Neural cell (in vitro differentiated cells): ENCODE measurements around the gene BRPF3.

- RAMPAGE, long total RNA = no peak
Measured at GRCh38 chr6:35495136-35495695, 1.7 kb downstream of the TEAD3 start.

DNA sequence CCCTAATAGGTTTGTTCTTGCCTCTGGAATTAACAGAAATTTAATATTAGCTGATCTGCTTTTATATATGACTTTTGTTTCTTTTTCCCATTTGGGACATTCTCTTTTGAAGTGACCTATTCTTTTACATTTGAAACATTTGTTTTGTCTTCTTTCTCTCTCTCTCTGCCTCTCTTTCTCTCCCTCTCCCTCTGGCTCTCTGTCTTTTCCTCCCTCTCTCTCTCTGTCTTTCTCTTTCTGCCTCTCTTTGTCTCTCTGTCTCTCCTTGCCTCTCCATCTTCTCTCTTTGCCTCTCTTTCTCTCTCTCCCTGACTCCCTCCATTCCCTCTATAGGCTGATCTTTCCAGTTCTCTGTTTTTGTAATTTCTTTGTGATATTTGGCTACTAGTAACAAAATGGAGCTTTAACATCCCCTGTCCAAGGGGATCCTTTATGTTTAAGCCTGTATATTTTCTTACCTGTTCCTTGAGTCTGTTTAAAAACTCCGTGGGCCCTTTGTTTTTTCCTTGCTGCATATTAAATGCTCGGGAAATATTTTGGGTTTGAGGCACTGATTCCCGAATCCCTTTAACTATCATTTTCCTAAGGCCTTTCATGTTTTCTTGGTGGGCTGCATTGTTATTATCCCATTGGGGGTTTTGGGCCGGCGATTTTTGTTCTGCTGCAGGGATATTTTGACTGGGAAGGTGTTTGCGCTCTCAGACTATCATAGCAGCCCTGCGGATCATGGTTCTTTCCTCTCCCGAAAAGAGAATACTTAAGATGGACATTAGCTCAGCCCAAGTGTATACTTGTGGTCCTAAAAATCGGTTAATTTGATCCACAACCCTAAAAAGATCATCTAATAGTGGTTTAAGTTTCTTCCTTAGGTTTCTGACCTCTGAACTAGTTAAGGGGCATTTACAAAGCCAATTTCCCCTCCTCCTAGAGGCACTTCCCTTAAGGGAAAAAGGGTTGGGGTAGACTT lies 52.3 kb upstream of the TULP1 start:
- RAMPAGE, long total RNA = no peak

- RAMPAGE, long total RNA = no peak
Measured at GRCh38 chr6:35571399-35572534, 59.1 kb upstream of the TULP1 start.

DNA sequence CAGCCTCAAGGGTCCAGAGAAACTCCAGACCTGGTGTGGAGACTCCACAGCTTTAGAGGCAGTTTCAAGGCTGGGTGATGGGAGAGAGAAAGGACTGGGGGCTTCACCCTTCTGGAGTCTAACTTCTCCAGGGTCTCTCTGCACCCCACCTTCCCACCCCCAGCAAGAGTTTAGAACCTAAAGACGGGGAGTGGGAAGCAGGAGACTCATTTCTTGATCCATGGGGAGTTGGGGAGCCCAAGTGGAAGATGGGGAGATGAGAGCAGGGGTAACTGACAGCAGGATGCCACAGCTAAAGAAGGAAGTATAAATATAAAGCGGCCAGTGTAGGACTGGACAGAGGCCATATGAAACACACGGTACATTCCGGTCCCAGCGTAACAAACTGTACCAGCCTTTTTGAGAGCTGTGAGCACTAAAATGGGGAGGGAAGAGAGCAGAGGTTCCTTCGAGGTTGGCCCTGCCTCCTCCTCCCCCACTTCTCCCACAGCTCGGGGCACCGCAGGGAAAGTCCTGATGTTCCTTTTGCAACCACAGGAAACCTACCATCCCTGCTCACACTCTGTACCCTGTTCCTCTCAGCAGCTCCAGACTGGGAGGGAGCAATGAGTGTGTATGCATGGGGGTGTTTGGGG lies 11.3 kb upstream of the ARMC12 start:
- RAMPAGE, long total RNA = no peak

GRCh38 chr6:36029399-36029922 lies 1.9 kb downstream of the MAPK14 start:
- RAMPAGE, long total RNA = no peak

- RAMPAGE, long total RNA = no peak
Measured at GRCh38 chr6:36049545-36050204, 22.1 kb downstream of the MAPK14 start.

DNA sequence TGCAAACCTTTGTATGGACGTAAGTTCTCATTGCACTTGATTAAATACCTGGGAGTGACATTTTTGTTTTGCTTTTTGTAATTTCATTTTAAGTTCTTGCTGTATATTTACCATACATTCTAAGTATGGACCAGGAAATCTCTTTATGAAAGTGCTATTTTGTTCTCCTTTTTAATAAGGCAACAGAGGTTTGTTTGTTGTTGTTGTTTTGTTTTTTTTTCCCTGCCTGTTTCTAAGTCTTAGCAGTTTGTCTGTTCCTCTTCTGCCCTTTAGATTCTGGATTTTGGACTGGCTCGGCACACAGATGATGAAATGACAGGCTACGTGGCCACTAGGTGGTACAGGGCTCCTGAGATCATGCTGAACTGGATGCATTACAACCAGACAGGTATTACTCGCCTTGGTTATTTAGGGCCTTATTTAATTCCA lies 48.0 kb downstream of the MAPK14 start:
- RAMPAGE, long total RNA = no peak

DNA sequence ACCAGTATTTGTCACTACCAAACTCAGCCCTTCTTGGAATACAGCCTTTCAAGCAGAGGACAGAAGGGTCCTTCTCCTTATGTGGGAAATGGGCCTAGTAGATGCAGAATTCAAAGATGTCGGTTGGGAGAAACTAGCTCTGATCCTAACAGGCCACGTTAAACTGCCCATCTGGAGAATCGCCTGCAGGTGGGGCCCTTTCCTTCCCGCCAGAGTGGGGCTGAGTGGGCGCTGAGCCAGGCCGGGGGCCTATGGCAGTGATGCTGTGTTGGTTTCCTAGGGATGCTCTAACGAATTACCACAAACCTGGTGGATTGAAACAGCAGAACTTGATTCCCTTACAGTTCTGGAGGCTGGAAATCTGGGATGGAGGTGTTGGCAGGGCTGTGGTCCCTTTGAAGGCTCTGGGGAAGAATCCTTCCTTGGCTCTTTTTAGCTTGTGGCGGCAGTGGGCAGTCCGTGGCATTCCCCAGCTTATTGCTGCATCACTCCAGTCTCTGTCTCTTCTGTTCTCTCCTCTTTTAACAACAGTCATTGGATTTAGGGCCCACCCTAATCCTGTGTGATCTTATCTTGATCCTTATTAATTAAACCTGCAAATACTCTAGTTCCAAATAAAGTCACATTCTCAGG lies 9.2 kb downstream of the MAPK13 start:
- RAMPAGE, long total RNA = no peak

- RAMPAGE, long total RNA = start-site peak on the minus strand at chr6:36196429-36196480, 19 and 12 reads in 2 replicates
Measured at GRCh38 chr6:36195790-36196853, at the start of gene BRPF3. BRPF3 (plus strand) TSS chr6:36196744.

DNA sequence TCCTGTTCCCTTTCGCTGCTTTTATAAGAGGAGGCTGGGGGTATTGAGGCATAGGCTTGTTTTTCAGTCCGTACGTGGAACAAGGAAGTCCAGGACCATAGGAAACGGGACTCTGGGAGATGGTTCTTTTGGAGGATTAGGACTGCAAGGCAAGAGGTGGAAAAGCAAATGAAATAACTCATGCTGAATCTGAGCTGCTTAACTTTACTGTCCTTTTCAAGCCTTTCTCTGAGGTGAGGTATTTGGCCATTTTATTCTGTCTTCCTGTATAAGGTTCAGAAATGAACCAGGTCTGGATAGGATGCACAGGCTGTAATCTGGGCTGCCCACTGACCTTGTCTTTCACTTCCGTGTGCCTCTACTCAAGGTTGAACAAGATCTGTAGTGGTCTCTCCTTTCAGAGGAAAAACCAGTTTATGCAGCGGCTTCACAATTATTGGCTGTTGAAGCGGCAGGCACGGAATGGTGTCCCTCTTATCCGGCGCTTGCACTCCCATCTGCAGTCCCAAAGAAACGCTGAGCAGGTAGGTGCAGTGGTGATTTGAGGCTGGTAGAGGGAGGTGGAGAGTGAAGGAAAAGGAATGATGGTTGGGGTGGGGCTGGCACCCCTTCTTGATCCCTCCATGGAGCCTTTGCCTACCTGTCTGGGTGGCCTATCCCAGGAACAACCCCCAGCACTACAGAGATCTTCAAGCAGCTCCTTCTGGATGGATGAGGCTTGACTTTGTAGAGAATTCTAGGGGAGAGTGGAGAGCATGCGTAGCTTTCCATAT lies 7.9 kb downstream of the BRPF3 start:
- RAMPAGE, long total RNA = no peak

GRCh38 chr6:36210173-36210586 lies 13.6 kb downstream of the BRPF3 start:
- RAMPAGE, long total RNA = no peak

GRCh38 chr6:36245114-36245370 lies 24.8 kb upstream of the PNPLA1 start:
- RAMPAGE, long total RNA = no peak

DNA sequence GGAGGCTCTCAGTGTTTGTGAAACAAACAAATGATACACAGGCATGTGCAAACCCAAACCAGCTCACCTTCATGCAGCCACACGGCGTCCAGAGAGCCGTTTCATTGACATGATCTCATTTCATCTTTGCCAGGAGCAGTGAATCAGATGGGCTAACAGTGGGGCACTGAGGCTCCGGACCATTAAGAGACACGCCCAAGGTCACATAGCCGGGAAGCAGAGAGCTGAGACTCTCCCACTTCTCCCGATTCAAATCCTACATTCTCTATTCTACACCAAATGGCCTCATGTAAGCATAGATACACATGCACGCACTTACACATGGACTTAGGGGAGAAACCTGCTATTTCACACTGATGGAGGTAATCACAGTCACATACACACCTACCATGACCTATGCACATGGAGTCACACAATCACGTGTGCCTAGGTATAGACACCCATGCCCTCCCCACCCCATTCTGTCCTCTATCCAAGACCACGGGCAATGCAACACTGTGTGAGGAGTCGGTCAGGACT lies 1.0 kb downstream of the BNIP5 start:
- RAMPAGE, long total RNA = no peak

- RAMPAGE, long total RNA = no peak
Measured at GRCh38 chr6:36350552-36351532, 14.2 kb upstream of the BNIP5 start.

DNA sequence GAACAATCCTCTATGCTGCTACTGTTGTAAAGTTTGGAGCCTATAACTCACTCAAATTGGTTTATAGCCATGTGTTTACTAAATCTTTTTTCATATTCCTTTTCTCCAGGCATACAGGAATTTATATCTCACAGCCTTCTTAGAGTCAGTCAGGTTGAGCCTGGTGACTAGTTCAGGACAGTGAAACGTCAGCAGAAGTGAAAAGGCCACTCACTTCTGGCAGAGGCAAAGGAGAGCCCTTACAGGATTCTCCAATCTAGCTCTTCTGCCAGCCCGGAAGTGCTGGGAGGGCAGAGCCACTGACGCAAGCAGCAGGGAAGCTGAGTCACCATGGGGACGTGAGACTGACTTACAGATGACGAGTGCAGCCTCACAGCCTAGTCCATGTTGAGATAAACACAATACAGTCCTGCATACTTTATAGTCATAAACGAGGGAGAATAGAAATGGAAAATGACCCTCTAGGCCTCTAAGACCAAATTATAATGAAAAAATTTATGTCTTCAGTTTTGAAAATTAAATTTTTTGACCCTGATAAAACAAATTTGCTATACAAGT lies 1.3 kb downstream of the PXT1 start:
- RAMPAGE, long total RNA = no peak

GRCh38 chr6:36486738-36487554 lies 44.1 kb downstream of the KCTD20 start:
- RAMPAGE, long total RNA = no peak

- RAMPAGE, long total RNA = no peak
Measured at GRCh38 chr6:36509318-36509958, 37.8 kb downstream of the STK38 start.

GRCh38 chr6:36510084-36510582 lies 37.1 kb downstream of the STK38 start:
- RAMPAGE, long total RNA = no peak

DNA sequence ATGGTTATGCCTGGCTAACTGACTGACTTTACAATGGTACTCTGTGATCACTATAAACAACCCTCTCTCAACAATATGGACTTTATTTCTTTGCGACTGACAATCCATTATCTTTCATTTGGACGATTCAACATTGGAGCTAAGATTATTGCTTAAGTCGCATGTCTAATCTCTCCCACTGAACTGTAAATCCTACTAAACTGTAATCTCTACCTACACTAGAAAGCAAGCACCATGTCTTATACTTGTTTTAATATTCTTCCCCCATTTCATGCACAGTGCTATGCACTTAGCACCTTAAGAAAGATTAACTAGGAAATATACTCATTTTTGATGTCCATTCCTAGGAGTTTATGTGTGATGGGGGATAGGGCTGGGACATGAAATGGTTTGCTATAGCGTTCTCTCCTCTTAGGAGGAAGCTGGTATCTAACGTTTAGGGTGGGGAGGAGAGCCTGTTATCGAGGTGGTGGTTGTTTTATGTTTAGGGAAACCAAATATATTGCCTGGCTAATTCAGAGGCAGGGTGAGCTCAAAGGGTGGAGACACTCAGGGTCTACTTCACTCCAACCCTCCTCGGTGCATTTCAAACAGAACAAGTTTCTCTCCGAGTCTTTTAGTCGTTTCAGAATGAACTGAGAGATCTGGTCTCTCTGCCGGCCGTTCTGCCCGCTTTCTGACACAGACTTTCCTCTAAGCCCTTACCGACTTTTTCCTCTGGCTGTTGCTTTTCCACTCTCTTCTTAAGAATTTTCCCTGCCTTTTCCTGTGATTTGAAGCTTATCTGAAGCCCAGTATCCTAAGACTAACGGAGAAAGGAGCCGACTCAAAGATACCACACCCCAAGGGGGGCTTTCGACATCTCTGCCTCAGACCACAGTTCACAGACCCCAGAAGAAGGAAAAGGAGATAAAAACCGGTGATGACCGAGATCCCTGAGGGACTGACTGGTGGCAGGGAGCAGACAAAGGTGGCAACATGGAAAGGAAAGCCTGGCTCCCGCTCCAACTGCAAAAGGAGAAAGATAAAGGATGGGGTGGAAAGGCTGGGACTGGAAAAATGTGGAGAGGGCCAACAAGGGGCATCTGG lies 1.0 kb downstream of the STK38 start:
- RAMPAGE, long total RNA = no peak

DNA sequence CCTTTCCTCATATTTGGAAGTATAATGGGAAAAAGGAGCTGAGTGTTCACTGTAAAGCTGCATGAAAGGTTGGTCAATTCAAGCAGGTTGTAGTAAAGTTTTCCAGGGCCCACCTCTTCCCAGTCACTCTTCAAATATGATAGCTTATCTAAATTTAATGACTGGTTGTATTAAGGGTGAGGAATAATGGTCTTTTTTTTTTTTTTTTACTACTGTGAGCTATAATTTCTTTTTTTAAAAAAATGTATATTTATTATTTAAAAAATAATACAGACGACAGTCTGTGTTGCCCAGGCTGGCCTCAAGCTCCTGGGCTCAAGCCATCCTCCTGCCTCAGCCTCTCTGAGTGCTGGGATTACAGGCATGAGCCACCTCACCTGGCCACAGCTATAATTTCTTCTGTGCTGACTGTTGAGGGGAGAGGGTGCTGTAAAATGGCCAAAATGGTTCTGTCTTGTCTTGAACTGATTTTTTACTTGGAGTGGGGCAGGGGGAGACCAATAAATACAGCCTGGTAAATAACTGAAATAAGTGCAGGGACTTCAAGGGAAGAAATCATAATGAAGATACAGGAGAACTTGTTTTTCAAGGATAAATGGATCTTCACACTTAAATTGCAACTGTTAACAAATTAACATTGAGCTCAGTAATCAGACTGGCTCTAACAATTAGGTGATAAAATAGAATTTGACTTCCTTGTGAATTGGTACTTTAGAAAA lies 3.6 kb downstream of the SRSF3 start:
- RAMPAGE, long total RNA = no peak